Myometrial cell (primary cell): Measurements from ENCODE around the genes CNTN3 and NIT2.

- RAMPAGE, long total RNA = no peak
These were observed 205.2 kb downstream of the CNTN3 start for GRCh38 chr3:74409226-74409688.

GRCh38 chr3:74614213-74615103, at the start of gene CNTN3:
Gene CNTN3, minus strand, starts transcription at chr3:74614659.
- RAMPAGE, long total RNA = no peak

GRCh38 chr3:87236793-87237316, 9.7 kb downstream of the CHMP2B start:
- RAMPAGE, long total RNA = no peak

- RAMPAGE, long total RNA = no peak
These were observed 804 bp downstream of the ZNF654 start for GRCh38 chr3:88059941-88060176.

- RAMPAGE, long total RNA = no peak
These were observed 1108.4 kb upstream of the EPHA6 start for GRCh38 chr3:95706004-95706441.

DNA sequence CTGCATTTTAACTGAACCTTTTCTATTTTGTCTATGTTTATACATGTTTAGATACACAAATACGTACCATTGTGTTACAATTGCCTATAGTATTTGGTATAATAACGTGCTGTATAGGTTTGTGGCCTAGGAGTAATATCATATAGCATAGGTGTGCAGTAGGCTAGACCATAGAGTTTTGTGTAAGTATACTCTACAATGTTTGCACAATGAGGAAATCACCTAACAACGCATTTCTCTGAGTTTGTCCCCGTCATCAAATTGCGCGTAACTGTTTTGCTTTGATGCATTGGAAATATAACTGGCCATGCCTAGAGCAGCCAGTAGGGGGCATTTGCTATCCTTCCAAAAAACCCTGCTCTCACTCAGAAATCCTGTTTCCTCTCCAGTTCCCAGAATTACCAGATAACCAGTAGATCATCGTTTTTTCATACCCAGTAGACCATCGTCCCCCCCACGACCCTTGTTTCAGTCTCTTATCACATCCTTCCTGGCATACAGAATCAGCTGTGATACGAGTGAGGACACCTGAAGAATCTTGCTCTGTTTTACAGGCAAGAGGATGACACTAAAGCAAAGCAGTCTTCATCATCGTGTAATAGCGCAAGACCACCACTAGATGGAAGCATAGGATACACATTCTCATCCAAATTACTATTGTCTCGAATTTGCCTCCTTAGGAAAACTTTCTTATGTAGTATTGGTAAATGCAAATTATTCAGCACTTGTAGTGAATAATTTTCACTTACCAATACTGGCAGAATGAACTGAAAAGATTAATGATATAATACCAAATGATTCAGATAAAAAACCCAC, 4.3 kb upstream of the GABRR3 start:
- RAMPAGE, long total RNA = no peak

DNA sequence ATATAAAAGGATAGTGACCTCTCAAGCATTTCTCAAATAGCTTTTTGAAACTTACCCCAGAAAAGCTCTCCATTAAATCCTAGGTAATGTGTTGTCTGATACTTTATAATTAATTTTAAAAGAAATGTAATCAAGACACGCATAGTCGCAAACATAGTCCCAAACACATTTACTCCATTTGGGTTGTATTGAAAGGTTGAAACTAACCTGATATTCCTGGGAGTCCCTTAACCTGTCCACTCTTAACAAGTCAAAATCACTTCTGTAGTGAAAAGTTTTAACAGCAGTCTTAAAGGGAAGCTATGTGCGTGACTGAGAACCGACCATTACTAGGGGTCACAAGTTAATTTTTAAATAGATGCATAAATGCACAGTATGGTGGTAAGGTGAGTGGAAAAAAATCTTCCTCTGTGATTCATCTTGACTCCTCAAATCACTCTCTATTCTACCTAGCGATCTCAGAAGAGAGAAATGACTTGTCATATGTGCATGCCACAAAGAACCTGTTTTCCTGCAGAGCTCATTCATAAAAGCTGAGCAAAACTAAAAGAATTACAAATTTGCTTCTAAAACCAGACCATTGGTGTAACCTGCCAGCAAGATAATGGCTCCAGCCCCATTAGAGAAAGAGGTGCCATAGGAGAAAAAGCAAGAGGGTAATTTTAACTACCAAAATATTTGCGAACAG, 4.7 kb downstream of the GPR15 start:
- RAMPAGE, long total RNA = no peak

DNA sequence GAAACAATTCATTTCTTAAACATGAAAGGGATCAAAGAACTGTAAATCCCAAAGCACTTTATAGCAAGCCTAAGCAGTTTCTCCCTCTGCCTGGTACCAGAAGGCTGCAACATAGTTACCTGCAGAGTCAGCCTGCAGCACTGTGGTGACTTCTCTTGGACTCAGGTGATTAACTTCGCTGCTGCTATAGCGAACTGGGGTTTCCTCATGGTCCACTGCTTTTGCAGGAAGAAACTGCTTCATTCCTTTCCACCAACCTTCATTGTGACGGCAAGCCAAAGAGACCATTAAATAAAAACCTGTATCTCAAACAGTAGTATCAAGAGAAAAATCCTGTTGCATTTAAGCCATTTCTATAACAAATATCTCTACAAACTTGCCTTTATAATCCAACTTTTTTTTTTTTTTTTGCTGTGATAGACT, 37.3 kb downstream of the ST3GAL6 start:
- RAMPAGE, long total RNA = no peak

GRCh38 chr3:99641052-99641524, 2.7 kb downstream of the COL8A1 start:
- RAMPAGE, long total RNA = no peak

- RAMPAGE, long total RNA = no peak
These were observed 30.4 kb downstream of the CMSS1 start for GRCh38 chr3:99847802-99848760.

DNA sequence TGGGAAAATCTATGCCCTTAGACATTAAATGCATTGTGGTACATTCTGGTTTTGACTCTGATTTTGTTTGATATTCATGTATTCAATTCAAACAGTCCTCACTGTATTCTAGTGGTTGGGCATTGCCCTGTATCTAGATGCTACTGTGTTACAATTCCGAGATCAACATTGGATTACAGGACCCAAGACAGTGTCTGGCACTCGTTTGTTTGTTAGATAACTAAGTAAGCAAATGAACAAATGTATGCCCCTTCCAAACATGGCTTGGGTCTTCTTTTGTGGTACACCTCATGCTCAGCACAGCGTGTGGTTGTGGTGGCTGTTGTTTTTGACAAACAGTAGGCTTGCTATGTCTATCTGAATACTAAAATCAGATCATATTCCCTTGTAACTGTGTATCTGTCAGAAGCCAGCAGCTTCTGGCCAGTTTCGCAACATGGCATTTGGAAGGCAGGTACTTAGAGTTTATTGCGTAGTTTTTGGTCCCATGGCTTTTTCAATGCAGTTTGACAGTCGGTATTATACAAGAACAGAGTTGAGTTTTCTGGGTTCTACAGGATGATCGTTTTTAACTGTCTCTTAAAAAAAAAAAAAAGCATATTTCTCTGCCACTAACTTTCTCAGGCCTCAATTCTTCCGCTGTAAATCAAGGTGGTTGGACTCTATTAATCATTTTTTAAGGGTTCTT, 5.7 kb downstream of the FILIP1L start:
- RAMPAGE, long total RNA = no peak

DNA sequence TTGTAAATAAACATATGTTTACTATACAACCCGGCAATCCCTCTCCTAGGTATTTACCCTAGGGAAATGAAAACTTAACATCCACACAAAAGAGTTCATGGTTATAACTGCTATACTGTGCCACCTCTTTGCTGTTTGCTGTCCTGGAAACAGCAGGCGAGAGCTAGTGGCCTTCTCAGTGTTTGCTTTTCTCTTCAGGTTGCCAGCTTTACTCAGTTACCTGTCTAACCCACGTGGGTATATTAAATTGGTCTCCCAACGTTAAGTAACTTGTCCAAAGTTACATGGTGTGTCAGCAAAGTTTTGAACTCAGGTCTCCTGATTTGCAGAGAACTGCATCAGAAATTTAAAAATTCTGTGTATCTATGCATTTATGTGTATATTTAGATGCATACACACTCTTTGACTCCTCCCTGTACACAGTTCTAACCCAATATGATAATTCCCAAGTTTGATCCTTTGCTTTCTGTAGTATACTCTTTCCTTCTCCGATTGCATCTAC, 4.4 kb upstream of the NIT2 start:
- RAMPAGE, long total RNA = no peak

DNA sequence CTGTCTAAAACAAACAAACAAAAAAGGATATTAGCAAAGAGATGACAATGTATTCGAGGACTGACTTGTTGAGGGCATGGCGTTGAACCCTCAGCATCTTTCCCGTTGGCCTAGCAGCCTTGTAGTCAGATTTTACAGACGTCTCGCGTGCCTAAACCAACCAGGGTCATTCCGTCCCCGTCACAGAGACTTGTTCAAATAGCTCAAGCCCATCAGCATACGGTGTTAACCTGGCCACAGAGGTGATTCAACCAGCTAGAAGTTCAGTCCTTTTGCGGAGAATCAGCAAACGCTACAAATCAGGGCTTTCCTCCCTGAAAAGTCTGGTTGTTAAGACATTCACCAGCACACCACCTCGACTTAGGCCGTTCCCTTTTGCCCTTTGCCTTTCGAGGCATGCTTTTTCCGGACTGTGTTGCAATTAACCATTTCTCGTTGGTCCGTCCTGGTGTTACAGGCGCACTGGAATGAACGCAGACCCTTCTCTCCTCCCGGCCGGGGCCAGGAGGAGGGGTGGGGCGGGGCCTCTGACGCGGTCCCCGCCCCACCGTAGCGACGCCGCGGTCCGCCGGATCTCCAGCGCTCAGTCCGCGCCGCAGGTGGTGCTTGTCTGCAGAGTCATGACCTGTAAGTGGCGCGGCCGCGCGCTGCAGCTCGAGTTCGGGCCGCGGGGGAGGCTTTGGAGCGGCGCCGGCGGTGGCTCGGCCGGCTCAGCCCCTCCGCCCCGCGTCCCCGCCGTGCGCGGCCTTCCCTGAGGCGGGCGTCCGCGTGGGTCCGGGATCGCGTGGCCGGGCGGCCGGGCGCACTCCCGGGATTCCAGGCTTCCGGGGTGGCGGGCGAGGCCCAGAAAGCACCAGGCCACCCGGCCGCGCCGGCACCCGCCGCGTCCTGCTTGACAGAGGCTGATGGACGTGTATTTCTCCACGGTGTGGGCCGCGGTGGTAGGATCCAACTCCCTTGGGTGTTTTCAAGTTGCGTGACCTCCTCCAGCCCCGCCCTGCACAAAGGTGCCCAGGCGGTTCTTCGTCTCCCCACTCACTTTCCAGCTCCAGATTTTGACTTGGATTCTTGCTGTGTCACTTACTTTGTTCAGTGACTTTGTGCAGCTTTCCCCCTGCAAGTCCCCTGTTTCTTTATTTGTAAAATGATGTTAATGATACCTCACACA, at the start of gene NIT2:
NIT2 (plus strand) TSS at position 586 of the 1,168 bp plus-strand sequence.
- RAMPAGE, long total RNA = start-site peak on the plus strand centred at position 578 of the sequence, 72 bp wide, 306 and 290 reads in 2 replicates

- RAMPAGE, long total RNA = no peak
These were observed 7.9 kb downstream of the TMEM45A start for GRCh38 chr3:100500245-100500711.

DNA sequence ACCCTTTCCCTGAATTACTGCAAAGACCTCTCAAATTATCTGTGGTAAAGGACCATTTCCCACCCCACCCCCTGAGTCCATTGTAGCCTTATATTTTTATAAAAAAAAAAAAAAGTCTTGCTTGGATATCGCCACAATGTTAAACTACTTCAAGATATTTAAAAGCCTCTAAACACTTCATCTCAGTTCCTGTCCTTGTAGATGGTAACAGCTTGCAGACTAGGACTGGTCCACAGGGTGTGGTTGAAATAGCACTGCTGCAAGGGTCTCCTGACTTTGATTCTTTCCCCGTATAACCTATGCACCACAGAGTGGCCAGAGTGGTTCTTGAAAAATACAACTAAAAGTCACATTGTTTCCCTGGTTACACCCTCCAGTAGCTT, 11.7 kb downstream of the TMEM45A start:
- RAMPAGE, long total RNA = no peak

DNA sequence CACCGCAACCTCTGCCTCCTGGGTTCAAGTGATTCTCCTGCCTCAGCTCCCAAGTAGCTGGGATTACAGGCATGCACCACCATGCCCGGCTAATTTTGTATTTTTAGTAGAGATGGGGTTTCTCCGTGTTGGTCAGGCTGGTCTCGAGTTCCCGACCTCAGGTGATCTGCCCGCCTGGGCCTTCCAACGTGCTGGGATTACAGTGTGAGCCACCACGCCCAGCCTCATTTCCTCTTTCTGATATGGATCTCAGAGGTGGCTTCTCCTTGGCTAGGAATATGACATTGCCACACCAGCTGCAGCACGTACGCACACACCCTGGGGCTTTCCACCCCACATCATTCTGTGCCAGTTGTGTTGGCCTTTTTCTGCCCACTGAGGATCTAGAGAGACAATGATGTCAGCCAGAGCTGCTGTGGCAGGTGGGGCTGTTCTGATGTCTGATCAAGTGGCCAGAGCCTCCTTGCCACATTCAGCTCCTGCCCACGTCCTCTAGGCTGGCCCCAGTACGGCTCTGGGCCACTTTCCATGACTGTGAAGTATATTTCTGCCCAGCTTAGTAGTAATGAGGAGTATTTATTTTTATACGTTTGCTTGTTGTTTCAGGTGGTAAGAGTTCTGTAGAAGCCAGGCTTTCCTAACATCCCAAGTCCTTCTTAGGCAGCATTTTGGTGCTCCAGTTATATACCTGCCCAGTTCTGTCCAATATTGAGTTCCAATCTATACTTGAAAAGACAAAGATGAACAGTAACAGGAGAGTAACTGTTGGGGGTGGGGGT, 29.1 kb downstream of the TMEM45A start:
- RAMPAGE, long total RNA = no peak

- RAMPAGE, long total RNA = no peak
These were observed 1.6 kb downstream of the NXPE3 start for GRCh38 chr3:101780573-101781102.

- RAMPAGE, long total RNA = no peak
These were observed 1.2 kb downstream of the NFKBIZ start for GRCh38 chr3:101850341-101851087.

DNA sequence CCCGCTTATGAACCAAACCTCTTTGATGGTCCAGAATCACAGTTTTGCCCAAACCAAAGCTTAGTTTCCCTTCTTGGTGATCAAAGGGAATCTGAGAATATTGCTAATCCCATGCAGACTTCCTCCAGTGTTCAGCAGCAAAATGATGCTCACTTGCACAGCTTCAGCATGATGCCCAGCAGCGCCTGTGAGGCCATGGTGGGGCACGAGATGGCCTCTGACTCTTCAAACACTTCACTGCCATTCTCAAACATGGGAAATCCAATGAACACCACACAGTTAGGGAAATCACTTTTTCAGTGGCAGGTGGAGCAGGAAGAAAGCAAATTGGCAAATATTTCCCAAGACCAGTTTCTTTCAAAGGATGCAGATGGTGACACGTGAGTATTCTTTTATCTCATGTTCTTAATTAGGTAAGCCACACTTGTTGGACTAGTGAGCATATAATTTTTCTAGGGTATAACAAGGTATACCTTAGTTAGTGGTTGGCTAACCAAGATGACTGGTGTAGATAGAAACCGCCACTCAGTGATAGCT, 4.2 kb downstream of the NFKBIZ start:
- RAMPAGE, long total RNA = no peak

DNA sequence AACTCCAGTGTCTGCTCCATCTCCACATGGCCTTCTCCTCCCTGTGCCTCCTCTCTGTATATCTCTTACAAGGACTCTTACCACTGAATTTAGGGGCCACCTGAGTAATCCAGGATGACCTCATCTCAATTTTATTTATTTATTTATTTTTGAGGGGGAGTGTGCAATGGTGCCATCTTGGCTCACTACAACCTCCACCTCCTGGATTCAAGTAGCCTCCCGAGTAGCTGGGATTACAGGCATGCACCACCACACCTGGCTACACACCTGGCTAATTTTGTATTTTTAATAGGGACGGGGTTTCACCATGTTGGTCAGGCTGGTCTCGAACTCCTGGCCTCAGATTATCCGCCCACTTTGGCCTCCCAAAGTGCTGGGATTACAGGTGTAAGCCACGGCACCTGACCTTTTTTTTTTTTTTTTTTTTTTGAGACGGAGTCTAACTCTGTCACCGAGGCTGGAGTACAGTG, 15.2 kb downstream of the NFKBIZ start:
- RAMPAGE, long total RNA = no peak